Skeletal muscle cell (primary cell): Measurements from ENCODE around the gene DNAJB12.

GRCh38 chr10:72065320-72065641 is 23.1 kb downstream of the SPOCK2 start:
- RRBS, result 36% methylated on average over 2 of the region's 8 CpGs

DNA sequence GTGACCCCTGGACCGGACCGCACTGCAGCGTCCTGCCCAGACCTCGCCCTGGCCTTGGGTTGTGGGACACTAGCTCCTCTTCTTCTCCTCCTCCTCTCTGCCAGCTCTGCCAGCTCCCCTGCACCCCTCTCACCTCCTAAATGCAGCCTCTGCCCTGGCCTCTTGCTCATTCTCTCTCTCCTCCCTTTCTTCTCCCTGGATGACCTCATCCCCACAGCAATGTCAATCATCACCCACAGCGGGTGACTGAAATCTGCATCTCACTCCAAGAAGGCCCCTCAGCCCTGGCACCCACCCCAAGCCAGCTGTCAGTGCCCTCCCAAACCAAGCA is 19.3 kb downstream of the SPOCK2 start:
- RRBS, result 52% methylated on average over 1 of the region's 5 CpGs

- RRBS, result no CpG with 5 or more reads among the region's 10 CpGs
Observed at GRCh38 chr10:72097683-72098444, 9.5 kb upstream of the SPOCK2 start.

DNA sequence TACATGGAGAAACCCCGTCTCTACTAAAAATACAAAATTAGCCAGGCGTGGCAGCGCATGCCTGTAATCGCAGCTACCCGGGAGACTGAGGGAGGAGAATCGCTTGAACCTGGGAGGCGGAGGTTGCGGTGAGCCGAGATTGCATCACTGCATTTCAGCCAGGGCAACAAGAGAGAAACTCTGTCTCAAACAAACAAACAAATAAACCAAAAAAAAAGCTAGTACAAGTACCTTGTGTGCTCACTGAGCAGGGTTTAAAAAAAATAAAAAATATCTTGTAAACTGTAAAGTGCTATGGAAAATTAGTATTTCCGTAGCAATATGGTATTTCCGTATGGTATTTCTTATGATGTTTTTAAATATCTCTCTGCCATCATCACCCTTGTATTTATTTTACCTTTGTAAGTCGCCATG is 11.3 kb upstream of the SPOCK2 start:
- RRBS, result no CpG with 5 or more reads among the region's 12 CpGs

GRCh38 chr10:72106309-72106654 is 17.9 kb upstream of the SPOCK2 start:
- RRBS, result no CpG with 5 or more reads among the region's 1 CpG

DNA sequence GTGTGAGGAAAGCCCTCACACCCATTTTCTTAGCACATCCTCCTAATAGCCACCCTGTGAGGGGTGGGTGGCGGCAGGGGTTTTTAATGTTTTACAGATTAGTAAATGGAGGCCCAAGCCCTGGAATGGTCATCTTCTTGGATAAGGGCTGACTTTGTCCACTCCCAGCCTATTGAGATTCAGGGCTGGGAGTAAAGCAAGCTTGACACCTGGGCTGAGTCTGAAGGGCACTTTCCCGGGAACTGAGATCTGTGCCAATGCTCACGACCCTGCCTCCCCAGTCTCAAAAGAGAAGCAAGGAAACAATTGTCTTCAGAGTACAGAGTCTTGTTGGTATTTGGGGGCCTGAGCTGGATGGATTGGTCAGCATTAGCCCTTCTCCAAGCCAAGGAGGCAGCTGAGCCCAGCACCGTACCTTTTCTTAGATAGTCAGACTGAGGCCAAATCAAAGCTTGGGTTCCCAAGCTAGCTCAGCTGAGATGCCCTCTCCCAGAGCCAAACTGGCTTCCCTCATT is 3.6 kb downstream of the DDIT4 start:
- RRBS, result no CpG with 5 or more reads among the region's 4 CpGs

GRCh38 chr10:72316424-72316815 is 38.3 kb downstream of the DNAJB12 start:
- RRBS, result no CpG with 5 or more reads among the region's 6 CpGs

DNA sequence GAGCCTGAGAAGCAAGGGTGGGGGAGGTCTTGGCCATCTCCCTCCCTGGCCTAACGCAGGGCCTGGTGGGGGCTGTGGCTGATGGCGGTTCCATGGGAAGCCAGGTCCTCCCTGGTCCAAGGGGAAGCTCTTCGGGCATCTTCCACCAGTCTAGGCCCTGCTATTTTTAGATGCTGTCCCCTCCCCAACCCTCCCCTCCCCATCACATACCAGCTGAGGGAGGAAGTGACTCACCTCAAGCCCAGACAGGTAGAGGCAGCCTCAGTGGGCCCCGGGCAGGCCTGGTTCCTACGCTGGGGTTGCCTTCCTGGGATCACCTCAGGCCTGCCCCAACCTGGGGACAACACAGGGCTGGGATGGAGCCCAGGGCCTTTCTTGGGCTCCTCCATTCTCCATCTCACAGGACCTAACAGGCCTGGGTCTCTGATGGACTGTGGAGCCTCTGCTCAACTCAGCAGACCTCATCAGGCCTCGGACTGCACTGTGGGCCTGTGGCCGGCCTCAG is 32.2 kb downstream of the DNAJB12 start:
- RRBS, result no CpG with 5 or more reads among the region's 7 CpGs

- RRBS, result no CpG with 5 or more reads among the region's 15 CpGs
Observed at GRCh38 chr10:72330944-72332009, 23.4 kb downstream of the DNAJB12 start.

- RRBS, result no CpG with 5 or more reads among the region's 16 CpGs
Observed at GRCh38 chr10:72333997-72334744, 20.5 kb downstream of the DNAJB12 start.

GRCh38 chr10:72337091-72337542 is 17.6 kb downstream of the DNAJB12 start:
- RRBS, result no CpG with 5 or more reads among the region's 5 CpGs

GRCh38 chr10:72351340-72351635 is 3.4 kb downstream of the DNAJB12 start:
- RRBS, result no CpG with 5 or more reads among the region's 5 CpGs

GRCh38 chr10:72351636-72352640 is 2.8 kb downstream of the DNAJB12 start:
- RRBS, result no CpG with 5 or more reads among the region's 8 CpGs

GRCh38 chr10:72354448-72355707 is at the start of gene DNAJB12:
DNAJB12 (minus strand) TSS chr10:72354919.
- RRBS, result 1% methylated on average over 21 of the region's 80 CpGs

DNA sequence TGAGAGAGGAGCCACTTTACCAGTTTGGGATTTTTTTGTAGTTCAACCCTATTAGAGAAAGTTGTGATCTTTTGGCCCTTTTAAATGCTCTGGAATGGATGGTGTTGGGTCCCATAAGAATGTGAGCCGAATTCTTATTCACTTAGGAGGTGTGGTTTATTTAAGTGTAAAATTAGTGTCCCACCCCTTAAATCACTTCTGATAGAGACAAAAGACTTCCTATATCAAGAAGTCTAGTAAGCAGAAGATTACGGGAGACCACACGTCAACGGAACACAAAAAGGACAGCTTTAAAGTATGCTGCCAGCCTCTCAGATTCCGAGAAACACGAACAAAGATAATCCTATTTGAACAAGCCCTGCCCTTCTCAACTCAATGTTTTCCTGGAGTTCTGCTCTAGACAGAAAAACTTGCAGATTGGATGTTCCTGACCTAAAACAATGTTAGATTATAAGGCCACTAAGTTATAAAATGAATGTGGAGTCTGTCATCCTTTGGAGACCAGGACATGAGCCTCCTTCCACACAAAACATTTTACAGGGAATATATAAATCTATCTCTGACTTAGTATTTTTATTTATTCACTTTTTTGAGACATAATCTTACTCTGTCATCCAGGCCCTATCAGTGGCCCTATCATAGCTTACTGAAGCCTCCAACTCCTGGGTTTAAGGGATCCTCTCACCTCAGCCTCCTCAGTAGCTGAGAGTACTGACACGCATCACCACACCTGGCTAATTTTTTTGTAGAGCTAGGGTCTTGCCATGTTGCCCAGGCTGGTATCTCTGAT is 4.8 kb upstream of the MCU start:
- RRBS, result no CpG with 5 or more reads among the region's 7 CpGs

- RRBS, result no CpG with 5 or more reads among the region's 3 CpGs
Observed at GRCh38 chr10:72735937-72736819, 44.2 kb downstream of the MCU start.

DNA sequence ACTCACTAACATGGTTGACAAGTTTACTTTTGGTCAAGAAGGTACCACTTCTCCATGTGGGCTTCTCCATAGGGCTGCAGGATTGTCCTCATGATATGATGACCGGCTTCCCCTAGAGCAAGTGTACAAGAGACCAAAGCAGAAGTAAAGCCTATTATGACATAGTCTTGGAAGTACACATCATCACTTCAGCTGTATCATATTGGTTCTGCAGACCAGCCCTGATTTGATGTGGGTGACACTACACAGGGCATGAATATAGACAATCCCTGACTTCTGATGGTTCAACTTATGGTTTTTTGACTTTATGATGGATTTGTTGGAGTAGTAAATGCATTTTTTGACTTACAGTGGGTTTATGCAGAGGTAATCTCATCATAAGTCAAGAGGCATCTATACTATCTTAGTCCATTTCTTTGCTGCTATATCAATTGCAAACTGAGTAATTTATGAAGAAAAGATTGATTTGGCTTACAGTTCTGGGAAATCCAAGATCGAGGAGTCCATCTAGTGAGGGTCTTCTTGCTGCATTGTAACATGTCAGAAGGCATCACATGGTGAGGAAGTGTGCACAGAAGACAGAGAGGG is 45.6 kb upstream of the OIT3 start:
- RRBS, result no CpG with 5 or more reads among the region's 2 CpGs

GRCh38 chr10:73117754-73118580 is 7.7 kb downstream of the NUDT13 start:
- RRBS, result no CpG with 5 or more reads among the region's 4 CpGs

DNA sequence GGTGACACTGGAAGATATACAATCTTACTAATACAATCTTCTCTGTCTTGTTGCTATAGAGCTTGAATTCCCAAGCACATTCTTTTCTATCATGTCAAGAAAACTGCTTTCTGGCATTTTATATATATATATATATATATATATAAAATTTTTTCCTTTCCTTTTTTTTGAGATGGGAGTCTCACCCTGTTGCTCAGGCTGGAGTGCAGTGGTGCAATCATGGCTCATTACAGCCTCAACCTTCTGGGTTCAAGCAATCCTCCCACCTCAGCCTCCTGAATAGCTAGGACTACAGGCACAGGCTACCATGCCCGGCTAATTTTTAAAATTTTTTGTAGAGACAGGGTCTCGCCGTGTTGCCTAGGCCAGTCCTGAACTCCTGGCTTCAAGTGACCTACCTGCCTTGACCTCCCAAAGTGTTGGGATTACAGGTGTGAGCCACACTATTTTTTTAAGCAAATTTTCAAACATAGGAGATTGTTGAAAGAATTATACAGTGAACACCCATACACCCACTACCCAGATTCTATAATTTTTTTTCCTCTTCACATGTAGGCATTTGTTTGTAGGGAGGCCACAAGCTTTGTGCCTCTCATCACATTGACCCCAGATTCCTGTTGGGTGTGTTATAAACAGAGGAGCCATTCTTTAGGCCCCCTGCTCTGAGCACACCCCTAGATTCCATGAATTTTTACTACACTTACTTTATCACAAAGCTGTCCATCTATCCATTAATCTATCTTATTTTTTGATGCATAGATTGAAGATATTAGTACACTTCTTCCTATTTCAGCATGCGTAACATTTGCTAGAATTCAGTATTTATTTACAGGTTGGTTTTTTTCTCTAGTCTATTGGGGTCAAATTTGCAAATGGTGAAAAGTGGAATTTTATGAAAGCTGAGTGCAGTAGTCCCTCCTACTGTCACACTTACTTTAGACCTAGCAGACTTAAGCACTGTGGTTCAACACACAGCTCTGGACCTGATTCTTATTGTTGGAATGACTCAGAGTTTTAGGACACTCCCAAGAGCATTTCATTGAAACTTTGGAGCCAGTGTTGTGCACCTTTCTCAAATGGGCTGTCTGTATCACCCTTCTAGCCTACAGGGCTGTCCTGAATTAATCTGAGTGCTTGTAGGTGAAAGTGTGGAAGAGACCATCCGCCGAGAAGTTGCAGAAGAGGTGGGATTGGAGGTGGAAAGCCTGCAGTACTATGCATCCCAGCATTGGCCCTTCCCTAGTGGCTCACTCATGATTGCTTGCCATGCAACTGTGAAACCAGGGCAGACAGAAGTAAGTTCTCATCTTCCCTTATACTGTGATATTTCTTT is 15.7 kb downstream of the NUDT13 start:
- RRBS, result no CpG with 5 or more reads among the region's 6 CpGs

GRCh38 chr10:73131201-73131771 is 21.0 kb downstream of the NUDT13 start:
- RRBS, result no CpG with 5 or more reads among the region's 2 CpGs